Fibroblast of villous mesenchyme (primary cell): ENCODE results near the genes CENPH, ZNF366 and BTF3.

DNA sequence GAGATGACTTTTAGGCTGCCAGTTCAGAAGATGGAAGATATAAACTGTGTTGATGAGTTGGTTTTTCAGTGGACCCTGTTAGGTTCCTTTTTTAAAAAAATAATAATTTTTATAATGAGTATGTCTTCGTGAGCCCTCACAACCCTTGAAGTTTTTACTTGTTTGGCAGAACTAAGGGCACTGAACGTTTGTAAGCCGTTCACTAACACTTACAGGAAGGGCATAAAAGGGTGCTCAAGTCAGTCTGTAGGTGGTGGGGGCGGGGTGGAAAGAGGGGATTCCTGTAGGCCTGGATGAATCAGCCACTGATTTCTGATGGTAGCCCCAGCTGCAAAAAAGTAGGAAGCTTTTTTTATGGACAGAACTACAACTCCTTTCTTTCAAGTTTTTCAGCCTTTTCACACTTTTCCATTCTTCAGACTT is 35.8 kb downstream of the PIK3R1 start:
- CAGE, long polyA plus RNA: no peak

DNA sequence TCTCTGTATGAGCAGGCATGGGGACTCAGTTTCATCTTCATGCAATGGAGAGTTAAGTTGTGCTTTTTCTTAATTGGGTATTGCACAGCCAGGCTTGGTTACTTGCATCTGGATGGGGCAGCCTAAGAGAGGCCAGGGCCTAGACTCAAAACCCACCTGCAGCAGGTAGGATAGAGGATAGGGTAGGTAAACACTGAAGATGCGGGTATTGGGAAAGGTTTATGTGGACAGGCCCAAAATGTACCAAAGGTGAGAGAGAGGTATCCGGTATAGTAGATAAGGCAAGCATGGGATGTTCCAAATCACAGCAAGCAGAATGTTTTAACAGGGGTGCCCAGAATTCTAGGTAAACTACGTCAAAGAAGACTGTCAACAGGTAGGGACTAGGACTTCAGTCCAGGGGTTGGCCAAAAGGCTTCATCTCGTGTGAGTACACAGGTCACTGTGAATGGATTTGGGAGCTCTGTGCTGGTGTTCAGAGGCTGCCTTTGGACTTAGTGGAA is 66.3 kb downstream of the PIK3R1 start:
- CAGE, long polyA plus RNA: no peak

- CAGE, long polyA plus RNA: no peak
Observed at GRCh38 chr5:68682447-68683046, 411.3 kb upstream of the SLC30A5 start.

- CAGE, long polyA plus RNA: no peak
Observed at GRCh38 chr5:68683587-68684005, 410.2 kb upstream of the SLC30A5 start.

- CAGE, long polyA plus RNA: start-site peak on the minus strand at chr5:69189455-69189502, 28 and 30 reads in 2 replicates
Observed at GRCh38 chr5:69188700-69189982, at the start of gene CENPH. Gene CENPH, plus strand, starts transcription at chr5:69189583.

DNA sequence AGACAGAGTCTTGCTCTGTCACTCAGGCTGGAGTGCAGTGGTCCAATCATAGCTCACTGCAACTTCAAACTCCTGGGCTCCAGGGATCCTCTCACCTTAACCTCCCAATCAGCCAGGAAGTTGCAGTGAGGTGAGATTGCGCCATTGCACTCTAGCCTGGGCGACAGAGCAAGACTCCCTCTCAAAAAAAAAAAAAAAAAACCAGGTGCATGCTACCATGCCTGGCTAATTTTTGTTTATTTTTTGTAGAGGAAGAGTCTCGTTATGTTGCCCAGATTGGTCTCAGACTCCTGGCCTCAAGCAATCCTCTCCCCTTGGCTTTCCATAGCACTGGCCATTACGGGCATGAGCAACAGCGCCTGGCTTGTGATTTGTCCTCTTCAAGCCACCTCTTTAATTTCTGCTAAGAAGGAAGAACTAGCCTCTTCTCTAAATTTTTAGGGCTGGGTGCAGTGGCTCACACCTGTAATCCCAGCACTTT is 31.6 kb downstream of the CCDC125 start:
- CAGE, long polyA plus RNA: no peak

DNA sequence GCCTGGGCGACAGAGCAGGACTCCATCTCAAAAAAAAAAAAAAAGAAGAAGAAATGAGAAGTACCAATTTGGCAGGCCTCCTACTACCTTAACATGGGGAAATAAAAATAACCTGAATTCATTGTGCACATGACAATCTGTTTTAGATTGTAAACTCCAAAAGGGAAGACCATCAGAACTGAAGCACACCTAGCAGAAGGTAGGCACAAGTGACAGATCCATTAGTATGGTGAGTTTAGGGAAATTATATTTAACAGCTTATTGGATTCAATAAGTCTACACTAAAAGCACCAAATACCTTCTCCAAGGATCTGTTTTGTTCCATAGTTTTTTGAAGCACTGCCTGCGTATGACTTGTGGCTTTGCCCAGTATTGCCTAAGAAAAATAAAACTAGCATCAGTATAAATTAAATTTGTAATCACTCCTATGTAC is 24.9 kb downstream of the CCDC125 start:
- CAGE, long polyA plus RNA: no peak

GRCh38 chr5:71749542-71749948 is 30.5 kb downstream of the CARTPT start:
- CAGE, long polyA plus RNA: no peak

DNA sequence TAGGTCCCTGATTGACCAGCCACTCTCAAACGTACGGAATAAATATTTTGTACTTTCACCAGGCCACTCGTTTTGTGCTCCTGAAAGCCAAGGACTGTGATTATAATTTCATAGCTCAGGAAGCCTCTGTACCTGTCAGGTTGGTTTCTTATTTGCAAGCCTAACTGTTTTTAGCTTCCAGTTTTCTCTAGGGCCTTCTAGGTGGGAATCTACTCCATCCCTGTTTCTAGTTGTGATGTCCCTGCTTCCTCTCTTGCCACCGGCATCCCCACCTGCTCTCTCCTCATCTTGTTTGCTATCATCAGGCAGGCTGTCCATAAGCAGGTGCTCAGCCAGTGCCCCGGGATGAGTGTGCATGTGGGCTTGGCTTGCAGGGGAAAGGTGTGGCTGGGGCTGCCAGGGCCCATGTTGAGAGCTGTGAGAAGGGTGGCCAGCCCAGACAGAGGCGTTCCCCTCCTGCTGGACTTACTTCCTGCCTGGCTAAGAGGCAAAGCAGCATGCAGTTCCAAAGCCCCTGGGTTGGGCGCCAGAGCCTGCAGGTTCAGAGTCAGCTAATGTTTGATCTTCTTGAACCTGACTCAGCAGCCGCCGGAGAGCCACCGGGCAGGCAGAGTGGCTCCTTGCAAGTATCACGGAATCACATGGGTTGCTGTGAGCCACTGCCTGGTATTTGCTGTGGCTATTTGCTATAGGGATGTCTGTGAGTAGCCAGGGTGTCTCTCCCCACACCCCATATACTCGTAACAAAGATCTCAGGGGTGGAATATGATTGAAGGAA is 168.5 kb upstream of the MAP1B start:
- CAGE, long polyA plus RNA: no peak

- CAGE, long polyA plus RNA: no peak
Observed at GRCh38 chr5:72134192-72134484, 26.9 kb downstream of the MAP1B start.

- CAGE, long polyA plus RNA: no peak
Observed at GRCh38 chr5:72171609-72172227, 64.4 kb downstream of the MAP1B start.

GRCh38 chr5:72506569-72507519 is at the start of gene ZNF366:
Gene ZNF366, minus strand, starts transcription at chr5:72507410.
- CAGE, long polyA plus RNA: no peak

DNA sequence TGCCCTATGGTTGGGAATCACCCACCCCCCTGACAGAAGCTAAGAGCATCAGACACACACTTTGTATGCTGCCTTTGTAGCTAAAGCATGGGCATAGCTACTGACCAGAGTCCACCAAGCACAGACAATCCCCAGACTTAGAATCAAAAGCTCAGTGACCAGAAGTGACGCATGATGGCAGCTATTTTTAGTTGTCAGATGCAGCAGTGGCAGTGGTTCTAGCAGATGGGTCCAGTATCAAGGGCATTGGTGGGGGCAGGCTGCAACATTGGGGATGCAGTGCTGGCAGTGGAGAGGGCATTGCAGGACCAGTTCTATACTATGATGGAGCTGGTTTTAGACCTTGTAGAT is 53.2 kb upstream of the ZNF366 start:
- CAGE, long polyA plus RNA: no peak

- CAGE, long polyA plus RNA: no peak
Observed at GRCh38 chr5:72600178-72600754, 93.1 kb upstream of the ZNF366 start.

- CAGE, long polyA plus RNA: no peak
Observed at GRCh38 chr5:72910655-72911489, 45.0 kb upstream of the FCHO2 start.

DNA sequence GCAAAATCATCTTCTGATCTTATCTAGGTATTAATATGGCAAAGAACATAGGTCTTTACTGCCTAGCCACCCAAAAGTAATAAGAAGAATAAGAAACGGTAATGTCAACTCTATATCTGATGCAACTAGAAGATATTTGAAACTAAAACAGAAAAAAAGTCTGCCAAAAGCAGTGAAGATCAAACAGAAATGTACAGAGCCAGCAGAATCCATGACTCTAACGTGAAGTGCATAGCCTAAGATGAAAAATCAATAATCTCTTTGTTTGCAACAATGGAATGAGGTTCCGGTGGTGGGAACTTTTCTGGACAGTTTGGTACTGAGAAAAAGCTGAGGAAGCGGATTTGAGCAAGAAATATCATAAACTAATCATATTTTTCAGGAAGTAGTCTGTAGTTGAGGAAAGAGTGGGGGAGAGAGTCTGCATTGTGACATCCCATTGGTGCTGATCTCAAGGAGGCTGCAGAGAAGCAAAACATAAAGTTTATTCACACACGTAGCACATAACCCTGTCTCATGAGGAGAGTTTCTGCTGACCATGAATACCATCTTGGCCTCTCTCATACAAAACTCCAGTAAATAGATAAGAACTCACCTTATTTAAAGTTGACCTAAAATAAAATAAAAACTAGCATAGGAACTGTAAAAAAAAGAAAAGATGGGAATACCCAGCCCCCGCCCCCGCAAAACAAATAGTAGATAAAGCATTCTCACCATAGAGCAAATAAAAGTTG is 15.8 kb upstream of the FCHO2 start:
- CAGE, long polyA plus RNA: no peak

DNA sequence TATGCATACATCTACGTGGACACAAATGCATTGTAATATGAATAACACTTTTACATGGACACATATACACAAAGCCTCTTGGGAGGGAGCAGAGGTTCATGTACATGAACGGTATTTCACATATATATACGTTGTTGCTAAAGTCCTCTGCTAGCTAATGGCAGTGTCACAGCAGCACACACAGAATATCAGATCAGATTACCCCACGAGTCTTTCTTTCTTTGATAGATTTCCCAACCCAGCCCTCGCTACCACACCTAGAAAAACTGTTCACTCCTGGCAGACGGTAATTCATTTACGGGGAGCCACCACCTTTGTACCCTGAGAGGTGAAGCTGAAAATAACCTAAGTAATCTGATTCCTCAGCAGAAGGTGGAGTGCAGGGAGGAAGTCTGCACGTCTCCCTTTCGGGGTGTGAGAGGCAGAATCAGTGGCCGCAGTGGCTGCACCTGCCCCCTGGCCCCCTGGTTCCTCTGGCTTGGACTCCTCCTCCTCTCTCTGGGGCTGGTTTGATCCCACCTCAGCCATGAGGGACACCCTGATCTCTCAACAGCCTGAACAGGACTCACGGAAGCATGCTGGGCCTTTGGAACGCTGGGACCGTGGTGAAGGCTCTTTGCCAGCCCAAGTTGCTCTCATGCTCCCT is 10.4 kb downstream of the TMEM174 start:
- CAGE, long polyA plus RNA: no peak

- CAGE, long polyA plus RNA: start-site peak on the plus strand at chr5:73498425-73498478, 5,038 and 5,325 reads in 2 replicates
Observed at GRCh38 chr5:73498000-73498617, at the start of gene BTF3. Gene BTF3, plus strand, starts transcription at chr5:73498442.

DNA sequence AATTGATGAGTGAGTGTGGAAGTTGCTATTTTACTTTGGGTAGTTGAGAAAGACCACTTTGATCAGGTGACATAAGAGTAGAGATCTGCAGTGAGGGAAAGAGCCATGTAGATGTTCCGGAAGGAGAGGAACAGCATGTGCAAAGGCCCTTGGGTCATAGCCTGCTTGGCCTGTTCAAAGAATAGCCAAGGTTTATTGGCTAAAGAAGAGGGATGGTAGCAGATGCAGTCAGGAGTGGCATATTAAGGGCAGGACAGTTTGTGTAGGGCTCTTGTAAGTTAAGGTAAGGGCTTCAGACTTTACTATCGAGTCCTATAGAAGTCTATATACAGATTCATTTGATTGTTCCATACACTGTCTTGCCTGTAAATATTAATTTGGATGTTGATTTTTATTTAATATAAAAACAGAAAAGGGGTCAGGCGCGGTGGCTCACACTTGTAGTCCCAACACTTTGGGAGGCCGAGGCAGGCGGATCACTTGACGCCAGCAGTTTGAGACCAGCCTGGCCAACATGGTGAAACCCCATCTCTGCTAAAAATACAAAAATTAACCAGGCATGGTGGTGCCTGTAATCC is 3.3 kb downstream of the BTF3 start:
- CAGE, long polyA plus RNA: no peak

GRCh38 chr5:73796187-73796719 is 170.3 kb downstream of the ARHGEF28 start:
- CAGE, long polyA plus RNA: no peak